Tongue (tissue), 2 donors: ENCODE measurements around the gene PRXL2A.

DNA sequence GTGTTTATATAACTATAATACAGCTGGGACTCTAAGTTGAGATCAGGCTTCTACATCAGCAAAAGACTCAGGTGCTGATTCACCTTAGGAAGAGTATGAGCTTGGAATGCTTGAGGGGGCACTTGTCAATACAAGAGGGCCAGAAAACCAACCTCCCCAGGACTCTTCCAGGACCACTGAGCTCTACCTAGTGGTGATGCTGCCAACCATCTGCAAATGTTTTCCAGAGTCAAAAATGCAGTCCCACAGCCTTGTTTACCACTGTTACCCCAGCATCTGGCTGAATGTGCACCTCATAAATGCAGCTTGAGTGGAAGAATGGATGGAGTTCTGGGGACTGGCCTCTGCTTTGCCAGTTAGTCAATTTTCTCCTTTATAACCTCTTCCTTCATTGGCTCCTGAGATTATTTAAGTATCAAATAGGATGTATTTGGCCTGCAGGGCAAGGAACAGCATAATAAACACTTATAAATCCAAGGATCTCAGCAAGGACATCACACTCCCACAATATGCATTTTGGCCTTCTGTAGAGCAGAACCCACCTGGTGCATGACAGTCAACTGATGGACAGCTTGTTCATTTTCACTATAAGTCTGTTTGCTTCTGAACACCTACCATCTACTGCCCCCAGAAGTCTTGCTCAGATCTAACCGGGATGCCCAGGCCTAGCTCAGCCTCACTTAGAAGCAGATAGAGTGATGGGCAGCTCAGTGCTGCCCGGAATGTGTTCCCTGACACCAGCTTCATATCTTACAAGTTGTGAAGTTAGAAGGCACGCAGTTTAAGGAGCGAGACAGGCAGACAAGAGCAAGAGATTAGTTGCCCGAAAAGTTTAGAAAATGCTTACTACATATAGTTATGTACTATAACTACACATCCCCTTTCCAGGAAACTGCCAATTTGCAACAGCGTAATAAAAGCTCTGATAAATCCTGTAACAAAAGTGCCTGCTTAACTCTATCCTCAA lies 20.5 kb downstream of the ANXA11 start:
- RAMPAGE, long total RNA = no peak

DNA sequence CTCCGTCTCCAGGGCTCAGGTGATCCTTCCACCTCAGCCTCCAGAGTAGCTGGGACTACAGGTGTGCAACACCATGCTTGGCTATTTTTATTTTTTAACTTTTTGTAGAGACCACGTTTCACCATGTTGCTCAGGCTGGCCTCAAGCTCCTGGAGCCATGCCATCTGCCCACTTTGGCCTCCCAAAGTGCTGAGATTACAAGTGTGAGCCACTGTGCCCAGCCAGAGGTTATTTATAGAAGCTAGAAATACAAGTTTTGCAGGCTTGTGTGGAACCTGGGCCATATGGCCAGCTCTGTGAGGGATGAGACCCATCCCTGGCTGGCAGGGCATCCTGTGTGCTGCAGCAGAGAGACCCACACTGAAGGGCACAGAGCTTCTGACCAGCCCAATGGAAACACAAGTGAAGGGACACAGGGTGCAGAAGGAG lies 35.6 kb downstream of the MAT1A start:
- RAMPAGE, long total RNA = no peak

DNA sequence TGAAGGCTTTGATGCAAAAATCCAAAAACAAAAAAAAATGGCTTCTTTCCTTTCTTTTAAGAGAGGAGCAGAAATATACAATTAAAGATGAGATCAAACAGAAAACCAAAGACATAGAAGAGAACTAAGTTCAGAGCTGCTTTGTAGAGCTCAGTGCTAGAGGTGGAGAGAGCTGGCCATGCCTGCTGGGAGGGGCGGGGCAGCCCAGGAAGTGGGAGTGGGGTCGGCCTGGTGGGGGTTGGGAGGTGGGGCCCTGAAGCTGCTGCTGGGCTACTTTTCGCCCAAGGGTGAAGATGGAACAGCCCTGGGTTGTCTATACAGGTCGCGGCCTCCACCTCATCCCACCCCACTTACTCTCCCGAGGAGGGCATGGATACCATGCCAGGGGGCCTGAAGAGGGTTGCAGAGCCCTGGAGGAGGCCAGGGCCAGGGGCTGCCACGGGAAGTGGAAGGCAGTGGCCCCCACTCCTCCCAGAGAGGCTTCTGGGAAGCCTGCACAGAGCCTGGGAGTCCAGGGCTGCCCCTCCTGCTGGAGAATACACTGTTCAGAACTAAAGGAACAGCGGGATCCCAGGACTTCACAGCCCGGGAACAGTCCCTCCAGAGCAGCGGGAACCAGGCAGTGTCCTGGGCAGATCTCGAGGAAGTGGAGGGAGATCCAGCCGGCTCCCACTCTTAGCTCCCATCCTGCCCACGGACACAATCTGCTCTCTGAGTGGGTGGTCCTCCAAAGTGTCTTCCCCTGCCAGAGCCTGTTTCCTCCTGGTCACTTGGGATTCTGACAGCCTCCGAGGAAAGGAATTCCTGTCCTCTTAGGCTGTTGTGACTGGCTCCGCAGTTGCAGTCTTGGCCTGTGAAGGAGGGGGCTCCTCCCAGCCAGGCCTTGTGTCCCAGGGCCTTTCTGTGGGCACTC lies 23.6 kb downstream of the MAT1A start:
- RAMPAGE, long total RNA = no peak

- RAMPAGE, long total RNA = no peak
Measured at GRCh38 chr10:80291426-80291866, 2.0 kb upstream of the MAT1A start.

DNA sequence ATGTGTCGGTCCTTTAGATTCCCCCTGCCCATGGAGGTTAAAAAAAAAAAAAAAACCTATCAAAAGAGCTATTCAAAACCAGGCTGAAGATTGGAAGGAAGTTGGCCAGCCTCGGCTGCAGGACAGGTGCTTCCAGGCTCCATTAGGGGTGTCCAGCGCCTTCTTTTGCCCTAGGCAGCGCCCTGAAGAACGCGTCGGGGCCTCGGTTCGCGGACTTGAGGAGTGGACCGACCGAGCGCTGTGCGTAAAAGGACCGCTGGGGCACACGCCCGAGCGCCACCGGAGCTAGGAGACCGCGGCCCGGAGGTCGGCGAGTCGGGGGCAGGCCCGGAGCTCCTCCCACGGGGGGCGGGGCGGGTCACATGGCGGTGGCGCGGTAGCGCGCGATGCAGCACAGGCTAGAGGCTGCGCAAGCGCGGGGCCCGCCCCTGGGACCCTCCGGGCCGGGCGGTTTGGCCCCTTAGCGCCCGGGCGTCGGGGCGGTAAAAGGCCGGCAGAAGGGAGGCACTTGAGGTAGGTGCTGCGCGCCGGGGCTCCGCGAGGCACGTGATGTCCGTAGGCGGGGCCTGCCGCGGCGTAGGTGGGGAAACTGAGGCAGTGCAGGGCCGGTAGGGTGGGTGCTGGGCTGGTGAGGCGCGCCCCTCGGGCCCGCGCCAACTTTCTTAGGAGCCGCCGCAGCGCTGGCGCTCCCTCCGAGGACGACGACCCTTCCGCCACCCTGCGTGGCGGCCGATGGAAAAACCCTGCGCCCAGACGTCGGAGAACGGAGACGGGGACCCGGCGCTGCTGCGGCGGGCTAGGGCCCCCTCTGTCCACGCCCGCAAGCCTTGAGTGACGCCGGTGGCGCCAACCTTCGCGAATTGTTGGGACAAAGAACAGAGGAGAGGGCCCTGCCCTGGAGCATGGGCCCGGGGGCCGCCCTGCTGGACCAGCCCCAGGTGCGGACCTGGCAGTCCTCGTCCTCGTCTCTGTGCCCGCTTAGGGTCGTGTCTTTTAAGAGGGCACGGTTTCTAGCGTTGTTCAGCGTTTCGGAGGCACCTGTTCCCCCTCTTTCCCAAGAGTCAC lies at the start of gene PRXL2A:
PRXL2A (plus strand) TSS at position 421 of the 1,065 bp plus-strand sequence.
- RAMPAGE, long total RNA = start-site peak on the plus strand centred at position 447 of the sequence, 61 bp wide, 478 and 96 reads in 2 replicates

- RAMPAGE, long total RNA = start-site peak on the plus strand at chr10:80413819-80413858, 49 and 28 reads in 2 replicates
Measured at GRCh38 chr10:80413167-80413920, 5.0 kb downstream of the PRXL2A start.

DNA sequence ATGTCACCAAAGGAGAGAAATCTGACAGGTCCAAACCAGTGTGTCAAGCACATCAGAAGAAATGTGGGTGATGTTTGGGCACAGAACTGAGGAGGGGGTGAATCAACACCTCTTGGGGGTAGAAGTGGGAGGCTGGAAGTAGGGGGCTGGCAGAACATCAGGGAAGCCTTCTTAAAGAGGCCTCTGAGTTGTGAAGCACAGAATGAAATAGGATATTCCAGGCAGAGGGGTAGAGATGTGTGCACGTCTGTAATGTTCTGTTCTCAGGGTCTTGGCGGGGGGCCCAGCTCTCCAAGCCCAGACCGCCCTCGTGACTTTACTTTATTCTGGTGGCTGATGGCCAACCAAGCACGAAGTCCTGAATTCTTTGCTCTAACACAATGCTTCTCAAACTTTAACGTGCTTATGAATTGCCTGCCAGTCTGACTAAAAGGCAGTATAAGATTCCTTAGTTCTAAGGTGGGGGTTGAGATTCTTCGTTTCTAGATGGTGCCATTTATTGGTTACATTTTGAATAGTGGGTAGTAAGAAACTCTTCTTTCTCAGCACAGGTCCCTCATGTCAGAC lies 8.1 kb downstream of the PRXL2A start:
- RAMPAGE, long total RNA = no peak

DNA sequence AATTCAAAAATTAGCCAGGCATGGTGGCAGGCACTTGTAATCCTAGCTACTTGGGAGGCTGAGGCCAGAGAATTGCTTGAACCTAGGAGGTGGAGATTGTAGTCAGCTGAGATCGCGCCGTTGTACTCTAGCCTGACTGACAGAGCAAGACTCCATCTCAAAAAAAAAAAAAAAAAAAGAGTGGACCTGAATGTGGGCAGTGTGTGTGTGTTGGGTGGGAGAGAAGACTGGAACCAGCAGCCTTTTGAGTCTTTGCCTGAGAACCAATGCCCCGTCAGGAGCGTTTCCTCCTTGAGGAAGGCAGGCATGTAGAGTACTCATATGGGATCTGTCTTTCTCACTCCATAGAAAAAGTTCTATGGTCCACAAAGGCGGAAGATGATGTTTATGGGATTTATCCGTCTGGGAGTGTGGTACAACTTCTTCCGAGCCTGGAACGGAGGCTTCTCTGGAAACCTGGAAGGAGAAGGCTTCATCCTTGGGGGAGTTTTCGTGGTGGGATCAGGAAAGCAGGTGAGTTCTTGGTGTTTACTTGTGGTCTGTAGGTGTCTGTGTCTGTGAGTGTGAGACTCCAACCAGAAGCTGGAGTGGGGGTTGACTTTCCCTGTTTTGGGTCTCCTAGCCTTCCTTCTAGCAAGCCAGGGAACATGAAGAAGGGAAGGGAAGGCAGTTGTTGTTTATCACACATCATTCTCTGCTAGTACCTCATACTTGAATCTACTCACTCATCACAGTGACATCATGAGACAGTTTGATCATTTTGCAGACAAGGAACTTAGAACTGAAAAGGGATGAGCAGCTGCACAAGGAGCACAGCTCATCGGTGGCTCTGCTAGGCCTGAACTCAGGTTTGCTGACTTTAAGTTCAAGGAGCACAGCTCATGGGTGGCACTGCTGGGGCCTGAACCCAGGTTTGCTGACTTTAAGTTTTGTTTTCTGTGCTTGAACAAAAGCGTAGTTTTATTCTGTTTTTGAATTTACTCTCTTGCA lies 18.9 kb downstream of the PRXL2A start:
- RAMPAGE, long total RNA = no peak

GRCh38 chr10:80453210-80453544 lies 933 bp upstream of the TSPAN14 start:
- RAMPAGE, long total RNA = no peak

GRCh38 chr10:80501315-80501822 lies 36.3 kb upstream of the SH2D4B start:
- RAMPAGE, long total RNA = no peak

- RAMPAGE, long total RNA = no peak
Measured at GRCh38 chr10:81485979-81486181, 389.1 kb upstream of the NRG3 start.

- RAMPAGE, long total RNA = no peak
Measured at GRCh38 chr10:82349329-82350163, 474.6 kb downstream of the NRG3 start.

- RAMPAGE, long total RNA = no peak
Measured at GRCh38 chr10:85993091-85993759, 373.4 kb downstream of the GRID1 start.

GRCh38 chr10:86164071-86164887 lies 202.3 kb downstream of the GRID1 start:
- RAMPAGE, long total RNA = no peak

- RAMPAGE, long total RNA = no peak
Measured at GRCh38 chr10:86648924-86649709, 5.2 kb upstream of the OPN4 start.

- RAMPAGE, long total RNA = no peak
Measured at GRCh38 chr10:86686112-86686632, 17.9 kb downstream of the LDB3 start.

DNA sequence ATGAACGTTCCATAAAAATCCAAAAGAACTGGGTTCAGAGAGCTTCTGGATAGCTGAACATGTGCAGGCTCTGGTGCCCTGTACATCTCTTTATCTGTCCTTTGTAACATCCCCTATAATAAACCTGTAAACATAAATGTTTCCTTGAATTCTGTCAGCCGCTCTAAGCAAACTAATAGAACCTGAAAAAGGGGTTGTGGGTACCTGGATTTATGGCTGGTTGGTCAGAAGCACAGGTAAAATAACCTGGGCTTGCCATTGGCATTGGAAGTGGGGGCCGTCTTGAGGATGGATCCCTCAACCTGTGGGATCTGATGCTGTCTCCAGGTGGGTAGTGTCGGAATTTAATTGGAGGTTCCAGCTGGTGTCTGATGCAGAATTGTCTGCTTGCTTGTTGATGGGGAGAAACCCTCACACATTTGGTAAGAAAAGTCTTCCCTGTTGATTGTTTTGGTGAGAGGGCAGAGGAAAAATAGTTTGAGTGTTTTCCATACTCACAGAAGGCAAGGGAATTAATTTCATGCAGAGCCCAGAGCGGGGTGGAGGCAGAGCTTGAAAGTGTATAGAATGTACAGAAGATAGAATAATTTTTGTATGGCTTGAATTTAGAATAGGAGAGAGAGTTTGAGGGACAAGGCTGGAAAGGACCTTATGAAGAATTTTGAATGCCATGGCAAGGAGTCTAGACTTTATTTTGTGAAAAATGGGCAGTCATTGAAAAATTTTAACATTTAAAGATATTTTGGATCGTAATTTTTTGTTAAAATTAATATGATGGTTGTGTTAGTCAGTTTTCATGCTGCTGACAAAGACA lies 85.7 kb downstream of the BMPR1A start:
- RAMPAGE, long total RNA = no peak

- RAMPAGE, long total RNA = no peak
Measured at GRCh38 chr10:86868301-86868710, 89.1 kb downstream of the MMRN2 start.

DNA sequence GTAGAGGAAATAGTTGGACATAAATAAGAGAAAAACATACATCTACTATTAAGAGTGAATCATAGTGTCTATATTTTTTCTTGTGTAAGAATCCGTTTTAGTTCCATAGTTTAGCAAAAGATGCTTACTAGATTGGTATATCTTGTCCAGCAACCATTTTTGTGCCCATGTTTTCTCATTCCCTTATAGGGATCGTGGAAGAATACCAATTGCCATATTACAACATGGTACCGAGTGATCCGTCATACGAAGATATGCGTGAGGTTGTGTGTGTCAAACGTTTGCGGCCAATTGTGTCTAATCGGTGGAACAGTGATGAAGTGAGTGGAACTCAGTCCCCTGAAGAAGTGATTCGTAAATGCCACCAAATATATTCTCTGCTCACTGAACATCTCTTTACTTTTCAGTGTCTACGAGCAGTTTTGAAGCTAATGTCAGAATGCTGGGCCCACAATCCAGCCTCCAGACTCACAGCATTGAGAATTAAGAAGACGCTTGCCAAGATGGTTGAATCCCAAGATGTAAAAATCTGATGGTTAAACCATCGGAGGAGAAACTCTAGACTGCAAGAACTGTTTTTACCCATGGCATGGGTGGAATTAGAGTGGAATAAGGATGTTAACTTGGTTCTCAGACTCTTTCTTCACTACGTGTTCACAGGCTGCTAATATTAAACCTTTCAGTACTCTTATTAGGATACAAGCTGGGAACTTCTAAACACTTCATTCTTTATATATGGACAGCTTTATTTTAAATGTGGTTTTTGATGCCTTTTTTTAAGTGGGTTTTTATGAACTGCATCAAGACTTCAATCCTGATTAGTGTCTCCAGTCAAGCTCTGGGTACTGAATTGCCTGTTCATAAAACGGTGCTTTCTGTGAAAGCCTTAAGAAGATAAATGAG lies 34.0 kb downstream of the MMRN2 start:
- RAMPAGE, long total RNA = no peak

DNA sequence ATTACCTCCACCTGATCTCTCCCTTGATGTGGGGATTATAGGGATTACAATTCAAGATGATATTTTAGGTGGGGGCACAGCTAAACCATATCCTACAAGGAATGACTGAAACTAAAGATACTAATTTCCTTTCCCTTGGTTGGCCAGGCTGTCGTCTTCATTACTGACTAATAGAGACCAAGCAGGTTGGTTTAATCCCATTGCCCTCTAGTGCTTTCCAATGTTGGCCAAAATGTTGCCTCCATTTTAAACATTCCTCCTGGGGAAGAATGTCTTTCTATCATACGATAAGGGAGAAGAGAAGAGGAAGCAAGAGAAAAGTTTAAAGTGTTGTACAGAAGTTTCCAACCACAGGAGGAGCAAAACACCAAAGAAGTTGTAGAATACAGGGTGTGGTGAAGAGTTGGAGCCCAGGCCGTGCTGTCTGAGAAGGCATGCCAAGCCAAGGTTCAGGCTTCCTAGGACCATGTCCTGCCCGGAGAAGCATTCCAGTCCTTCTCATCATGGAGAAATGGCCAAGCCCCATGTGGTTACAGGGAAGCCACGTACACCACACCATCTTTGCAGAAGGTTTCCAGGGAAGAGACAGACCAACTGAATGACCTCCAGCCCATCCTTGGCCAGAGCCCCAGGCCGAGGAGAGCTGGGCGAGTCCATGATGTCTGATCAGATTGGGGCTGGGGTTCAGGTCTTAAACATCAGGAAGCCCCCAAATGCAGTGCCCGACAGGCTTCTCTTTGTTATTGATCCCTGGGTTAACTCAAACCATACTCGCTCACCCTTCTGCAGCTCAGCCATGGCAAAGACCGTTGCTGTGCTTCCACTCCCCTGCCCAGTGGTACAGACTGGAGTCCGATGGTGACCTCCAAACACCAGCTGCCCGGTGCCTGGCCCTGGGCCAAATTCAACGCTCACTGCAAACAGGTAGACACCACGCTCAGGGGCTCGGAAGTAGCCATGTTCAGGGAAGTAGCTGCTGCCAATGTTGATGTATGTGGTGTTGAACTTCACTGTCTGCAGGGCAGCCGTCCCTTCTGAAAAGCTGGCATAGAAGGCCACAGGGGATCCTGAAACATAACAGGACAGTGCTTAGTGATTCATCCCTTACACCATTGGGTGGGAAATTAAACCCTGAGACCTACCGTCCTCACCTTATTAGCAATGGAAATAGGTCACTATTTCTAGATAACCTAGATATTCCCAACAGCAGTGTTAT lies 20.9 kb downstream of the MMRN2 start:
- RAMPAGE, long total RNA = no peak